Skeletal muscle satellite cell (primary cell): ENCODE results near the gene TOMM22.

DNA sequence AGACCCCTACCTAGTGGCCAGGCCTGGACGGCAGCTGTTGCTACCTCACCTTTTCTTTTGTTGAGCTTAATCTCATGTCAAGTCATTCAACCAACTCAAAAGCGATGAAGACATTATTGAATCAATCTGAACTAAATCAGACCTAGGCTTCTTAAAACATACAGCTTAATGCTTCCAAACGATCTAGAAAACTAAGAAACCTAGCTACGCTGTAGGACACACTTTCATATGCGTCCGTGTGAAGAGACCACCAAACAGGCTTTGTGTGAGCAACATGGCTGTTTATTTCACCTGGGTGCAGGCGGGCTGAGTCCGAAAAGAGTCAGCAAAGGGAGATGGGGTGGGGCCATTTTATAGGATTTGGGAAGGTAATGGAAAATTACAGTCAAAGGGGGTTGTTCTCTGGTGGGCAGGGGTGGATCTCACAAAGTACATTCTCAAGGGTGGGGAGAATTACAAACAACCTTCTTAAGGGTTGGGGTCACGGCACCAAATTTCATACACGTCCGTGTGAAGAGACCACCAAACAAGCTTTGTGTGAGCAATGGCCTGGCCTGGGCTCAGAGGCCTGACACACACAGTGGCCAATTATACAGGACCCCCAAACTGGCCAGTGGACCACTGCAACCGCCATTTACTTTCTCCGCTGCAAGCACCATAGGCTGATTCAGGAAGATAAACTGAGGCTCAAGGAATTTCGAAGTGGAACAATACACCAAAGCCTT, 58.5 kb downstream of the KCNJ4 start:
- CAGE, long polyA plus RNA: no peak

DNA sequence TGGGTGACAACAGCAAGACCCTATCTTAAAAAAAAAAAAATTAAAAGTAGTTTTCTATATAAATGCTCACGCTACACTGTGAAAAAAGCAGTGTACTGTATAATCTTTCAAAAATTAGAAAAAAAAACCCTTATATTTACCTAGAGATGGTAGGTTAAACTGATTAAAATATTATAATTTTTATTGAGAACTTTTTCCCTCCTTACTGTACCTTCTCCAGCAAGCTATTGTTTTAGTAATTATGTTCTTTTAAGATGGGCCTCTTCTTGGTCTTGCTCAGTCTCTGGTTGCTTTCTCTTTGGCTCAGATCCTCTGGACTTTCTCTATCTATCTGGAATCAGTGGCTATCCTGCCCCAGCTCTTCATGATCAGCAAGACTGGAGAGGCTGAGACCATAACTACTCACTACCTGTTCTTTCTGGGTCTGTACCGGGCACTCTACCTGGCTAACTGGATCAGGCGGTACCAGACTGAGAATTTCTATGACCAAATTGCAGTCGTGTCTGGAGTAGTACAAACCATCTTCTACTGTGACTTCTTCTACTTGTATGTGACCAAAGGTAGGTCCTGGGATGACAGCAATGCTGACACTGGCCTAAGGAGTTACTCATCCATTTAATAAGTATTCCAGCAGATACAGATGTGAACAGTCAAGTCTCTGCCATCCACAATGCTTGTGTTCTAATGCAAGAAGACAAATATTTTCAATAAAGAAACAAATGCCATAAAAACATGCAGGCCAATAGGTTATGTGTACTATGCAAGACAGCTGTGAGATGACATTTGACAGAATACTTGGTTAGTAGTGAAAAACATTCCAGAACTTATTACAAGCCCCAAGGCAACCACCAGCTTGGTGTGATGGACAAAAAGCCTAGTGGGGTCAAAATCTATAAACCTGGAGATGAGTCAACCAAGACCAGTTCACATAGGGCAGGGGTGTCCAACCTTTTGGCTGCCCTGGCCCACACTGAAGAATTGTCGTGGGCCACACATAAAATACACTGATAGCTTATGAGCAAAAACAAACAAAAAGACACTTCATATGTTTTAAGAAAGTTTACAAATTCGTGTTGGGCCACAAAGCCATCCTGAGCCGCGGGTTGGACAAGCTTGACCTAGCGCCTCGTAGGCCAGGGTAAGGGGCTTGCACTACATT, 13.4 kb downstream of the KDELR3 start:
- CAGE, long polyA plus RNA: no peak

- CAGE, long polyA plus RNA: no peak
These were observed 16.7 kb downstream of the KDELR3 start for GRCh38 chr22:38484683-38484967.

- CAGE, long polyA plus RNA: no peak
These were observed 17.2 kb downstream of the KDELR3 start for GRCh38 chr22:38484968-38485674.

- CAGE, long polyA plus RNA: no peak
These were observed 14.9 kb downstream of the DDX17 start for GRCh38 chr22:38490862-38492024.

GRCh38 chr22:38506737-38507150, 633 bp upstream of the DDX17 start:
- CAGE, long polyA plus RNA: no peak

GRCh38 chr22:38681476-38682864, at the start of gene TOMM22:
TOMM22 (plus strand) TSS chr22:38681957.
- CAGE, long polyA plus RNA: start-site peak on the minus strand at chr22:38681811-38681865, 47 and 76 reads in 2 replicates

GRCh38 chr22:38684540-38685603, 3.1 kb downstream of the TOMM22 start:
- CAGE, long polyA plus RNA: no peak

DNA sequence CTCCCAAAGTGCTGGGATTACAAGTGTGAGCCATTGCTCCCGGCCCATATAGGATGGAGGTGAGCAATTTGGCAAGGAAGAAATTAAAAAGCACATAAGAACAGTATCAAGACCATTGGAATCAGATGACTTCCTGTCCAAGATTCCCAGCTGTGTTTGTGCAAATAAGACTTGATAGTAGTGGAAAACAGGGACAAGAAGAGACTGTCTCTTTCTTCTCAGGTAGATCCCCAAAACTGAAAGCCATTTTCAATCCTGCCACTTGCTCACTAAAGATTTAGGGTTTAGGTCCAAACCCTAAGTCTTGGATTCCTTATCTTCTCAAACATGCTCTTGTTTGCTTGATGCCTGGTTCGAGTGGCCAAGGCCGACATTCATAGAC, 1.2 kb upstream of the GTPBP1 start:
- CAGE, long polyA plus RNA: no peak

- CAGE, long polyA plus RNA: no peak
These were observed 7.3 kb downstream of the GTPBP1 start for GRCh38 chr22:38712937-38713555.

GRCh38 chr22:38724993-38725867, 19.5 kb downstream of the GTPBP1 start:
- CAGE, long polyA plus RNA: no peak

- CAGE, long polyA plus RNA: no peak
These were observed 23.6 kb downstream of the SUN2 start for GRCh38 chr22:38731878-38732829.

- CAGE, long polyA plus RNA: no peak
These were observed 18.5 kb downstream of the SUN2 start for GRCh38 chr22:38737104-38737847.

GRCh38 chr22:38751436-38752488, 4.0 kb downstream of the SUN2 start:
- CAGE, long polyA plus RNA: no peak

DNA sequence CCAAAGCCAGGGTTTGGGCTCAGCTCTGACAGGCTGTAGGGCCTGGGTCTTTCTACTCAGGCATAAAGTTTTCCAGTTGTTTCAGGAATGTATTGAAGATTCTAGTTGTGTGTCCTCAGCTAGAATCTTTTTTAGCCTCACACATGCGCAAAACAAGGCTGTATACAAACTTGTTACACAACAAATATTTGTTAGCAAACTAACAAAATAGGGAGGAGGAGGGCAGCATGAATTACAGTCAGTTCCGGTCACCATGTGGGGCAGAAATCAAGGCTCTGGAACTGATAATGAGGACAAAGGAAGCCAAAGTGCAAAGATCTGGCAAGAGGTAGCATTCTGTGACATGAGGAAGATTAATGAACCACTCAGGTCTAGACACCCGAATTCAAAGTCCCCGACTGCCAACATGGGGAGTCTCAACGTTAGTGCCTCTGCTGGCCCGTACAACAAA, 2.0 kb downstream of the SUN2 start:
- CAGE, long polyA plus RNA: no peak

GRCh38 chr22:38881361-38881927, 9.4 kb upstream of the CBX6 start:
- CAGE, long polyA plus RNA: no peak

GRCh38 chr22:38934812-38935390, 22.5 kb upstream of the APOBEC3A start:
- CAGE, long polyA plus RNA: no peak

DNA sequence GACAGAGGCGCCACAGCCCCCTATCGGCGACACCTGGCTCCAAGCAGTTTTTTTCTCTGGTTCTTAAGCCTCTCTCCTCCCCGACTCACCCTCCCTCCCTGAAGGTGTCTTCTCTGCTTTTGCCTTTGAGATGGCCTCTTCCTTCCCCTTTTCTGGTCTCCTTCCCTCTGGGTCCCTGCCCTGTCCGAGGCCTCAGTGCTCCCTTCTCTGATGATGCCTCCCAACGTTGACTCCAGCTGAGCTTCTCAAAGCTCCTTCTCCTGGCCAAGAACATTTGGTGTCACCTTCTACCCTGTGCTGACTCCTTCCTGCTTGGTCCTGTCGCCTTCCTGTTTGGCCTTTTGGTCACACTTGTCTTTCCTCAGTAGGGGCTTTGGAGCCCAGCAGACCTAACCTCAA, 14.1 kb upstream of the APOBEC3A start:
- CAGE, long polyA plus RNA: no peak

DNA sequence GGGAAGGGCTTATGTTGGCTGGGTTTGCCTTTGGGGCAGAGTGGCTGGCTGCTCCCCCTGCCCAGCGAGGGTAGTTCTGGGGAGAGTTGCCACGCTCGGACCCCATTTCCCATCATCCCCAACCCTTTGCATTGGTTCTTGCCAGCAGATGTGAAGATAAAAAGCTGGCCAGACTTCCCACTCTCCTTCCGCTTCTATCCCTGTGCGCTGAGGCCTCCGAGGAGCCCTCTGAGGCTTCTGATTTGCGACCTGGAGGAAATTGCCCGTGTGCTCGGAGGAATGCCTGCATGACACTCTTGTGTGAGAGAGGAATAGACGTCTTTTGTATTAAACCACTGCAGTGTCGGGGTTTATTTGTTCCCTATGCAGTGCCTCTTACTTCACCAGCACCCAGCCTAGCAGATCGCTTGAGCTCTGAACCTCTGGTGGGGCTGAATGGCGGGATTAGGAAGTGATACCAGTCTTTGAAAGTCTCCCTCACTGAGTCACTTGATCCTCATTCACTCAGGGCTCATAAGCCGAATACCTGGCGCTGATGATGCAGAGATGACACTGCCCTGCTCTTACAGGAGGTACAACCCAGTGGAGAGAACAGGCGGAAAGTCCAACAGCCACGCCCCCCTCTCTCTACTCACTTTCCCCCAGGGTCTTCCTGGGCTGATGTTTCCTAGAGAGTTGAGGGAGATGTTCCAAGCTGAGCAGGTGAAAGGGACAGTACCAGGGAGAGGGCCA, 10.3 kb upstream of the APOBEC3A start:
- CAGE, long polyA plus RNA: no peak

DNA sequence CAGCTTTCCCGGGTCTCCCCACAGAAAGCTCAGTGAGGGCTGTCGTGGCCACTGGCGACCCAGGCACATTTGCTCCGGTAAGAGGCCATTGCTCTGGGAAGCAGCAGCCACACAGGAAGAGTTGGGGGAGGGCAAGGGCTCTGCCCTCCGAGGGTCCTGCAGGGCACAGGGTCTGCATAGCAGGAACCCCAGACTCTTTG, 8.7 kb downstream of the APOBEC3A start:
- CAGE, long polyA plus RNA: no peak